LHCN-M2 (cell line): ENCODE measurements around the gene PLXNC1.

GRCh38 chr12:92905347-92905894 is 23.7 kb downstream of the EEA1 start:
- RAMPAGE, long total RNA: no peak

DNA sequence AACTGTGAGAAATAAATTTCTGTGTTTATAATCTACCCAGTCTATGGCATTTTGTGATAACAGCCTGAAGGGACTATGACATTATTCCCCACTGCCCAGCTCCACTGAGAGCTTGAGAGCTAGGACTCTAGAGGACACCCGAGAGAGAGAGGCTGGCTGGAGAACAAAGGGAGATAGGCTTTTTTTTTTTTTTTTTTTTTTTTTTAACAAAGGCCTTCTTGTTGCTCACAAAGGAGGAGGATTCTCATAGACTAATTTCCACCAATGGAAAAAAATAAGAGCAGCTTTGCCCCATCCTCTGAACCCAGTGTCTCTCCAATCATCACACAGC is 87.9 kb upstream of the EEA1 start:
- RAMPAGE, long total RNA: no peak

DNA sequence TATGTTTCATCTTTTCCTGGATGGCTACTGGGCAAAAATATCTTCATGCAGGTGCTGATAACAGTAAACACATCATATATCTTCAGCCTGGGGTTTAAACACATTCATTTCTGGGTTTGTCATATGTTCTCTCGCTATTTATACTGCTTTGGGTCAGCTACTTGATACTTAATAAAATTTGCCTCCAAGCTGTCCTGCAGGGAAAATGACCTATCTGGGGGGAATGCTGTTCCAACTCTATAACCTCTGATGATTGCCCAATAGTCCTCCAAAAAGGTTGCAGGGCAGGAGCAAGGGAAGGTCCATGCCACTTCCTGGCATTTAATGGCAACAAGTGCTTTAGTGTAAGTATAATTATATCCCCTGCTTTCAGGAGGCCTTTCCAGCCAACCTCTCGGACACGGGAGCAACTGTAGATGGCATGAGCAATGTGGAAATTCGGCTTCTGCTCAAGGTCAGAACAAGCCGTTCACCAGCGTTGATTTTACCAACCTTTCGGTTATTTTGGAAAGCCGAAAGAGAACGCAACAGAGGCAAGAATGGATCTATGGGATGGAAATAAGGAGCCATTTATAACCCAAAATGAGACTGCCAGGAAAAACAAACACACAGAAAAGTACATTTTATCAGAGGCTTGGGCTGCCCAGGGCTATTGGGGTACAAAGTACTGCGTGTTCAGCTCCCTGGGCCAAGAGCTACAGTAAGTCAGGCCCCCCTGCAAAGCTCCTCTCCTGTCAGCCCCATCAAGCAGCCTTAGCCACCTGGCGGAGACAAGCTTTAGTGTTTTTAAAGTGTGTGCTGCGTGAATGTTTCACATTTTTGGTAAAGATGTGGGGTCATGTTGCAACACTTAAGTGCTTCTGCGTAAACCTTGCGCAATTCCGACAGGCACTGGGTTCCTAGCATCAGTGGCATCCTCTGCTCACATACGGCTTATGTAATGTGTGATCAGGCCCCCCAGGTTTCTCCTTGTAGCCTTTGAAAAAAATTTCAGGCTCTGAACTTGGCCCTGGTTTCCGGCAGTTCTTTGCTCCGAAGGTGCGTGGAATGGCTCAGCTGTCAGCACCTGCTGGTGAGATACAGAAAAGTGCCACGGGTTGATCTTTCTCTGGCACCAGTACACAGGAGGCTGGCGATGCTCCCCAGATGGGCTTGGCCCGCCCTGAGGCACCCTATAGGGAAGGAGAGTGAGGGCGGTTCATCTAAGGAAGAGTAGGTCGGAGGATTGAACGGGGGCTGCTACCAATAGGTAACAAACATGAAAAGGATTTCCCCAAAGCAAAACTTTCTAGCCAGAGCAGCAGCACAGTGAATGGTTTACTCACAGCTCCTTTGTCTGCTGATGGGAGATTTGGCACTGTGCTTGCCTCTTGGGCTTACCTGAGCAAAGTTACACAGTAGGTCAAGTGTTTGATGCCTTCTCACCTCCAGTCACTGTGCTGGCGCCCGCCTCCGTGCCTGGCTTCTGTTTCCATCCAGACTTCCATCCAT is 198.5 kb upstream of the EEA1 start:
- RAMPAGE, long total RNA: no peak

DNA sequence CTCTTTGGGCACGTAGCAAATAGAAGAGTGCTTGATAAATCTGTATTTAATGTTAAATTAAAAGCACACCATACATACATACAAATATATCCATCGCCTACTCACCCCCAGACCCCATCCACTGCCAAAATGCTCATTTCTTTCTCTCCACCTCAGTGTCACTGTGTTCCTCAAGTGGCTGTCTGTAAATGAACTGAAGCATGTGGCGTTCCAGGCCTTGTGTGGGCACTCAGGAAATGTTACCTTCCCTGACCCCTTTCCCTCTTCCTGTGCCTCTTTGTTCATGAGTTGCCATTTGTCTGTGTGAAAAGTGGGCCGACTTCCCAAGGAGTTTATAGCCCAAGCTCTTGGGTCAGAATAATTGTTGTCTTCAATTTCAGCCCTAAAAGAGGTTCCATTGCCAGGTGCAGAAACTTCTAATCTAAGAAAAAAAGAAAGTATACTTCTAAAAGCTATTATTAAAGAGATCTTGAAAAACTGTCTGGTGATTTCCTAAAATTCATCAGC is 201.3 kb upstream of the EEA1 start:
- RAMPAGE, long total RNA: no peak

DNA sequence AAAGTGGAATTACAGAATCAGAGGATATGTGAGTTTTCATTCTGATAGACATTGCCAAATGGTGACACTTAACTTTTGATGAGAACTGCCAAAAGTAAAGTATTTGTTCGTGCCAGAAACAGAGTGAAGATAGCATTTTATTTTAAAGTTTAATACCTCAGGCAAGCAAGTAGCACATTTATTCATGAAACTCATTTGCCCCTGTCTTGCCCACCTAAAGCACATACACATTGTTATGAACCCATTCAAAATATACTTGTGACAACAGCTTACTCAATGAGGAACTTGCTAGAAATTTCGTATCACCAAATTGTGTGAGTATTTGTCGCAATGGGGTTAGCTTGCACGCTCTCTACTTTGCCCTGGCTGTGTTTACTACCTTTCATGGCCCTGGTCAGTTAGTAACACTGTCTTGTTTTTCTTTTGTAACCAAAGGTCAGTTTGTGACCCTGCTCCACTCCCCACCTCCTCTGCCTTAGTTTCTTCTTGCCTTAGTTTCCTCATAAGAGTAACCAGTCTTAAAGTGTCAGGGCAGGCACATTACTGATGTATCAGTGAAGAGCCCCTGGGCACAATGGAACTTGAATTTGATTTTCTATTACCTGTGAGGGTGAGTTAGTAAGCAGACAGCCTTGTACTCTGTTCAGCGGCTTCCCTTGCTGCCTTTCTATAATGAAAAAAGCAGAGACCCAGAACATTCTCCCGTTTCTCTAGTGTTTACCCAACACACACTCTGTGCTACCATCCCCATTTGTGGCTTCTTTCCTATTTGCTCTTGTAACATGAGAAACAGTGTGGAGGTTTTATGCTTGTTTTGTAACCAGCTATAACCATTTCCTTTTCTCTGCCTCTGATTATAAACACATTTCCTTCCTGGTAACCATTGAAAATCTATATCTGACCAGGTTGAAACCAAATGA is 205.9 kb upstream of the EEA1 start:
- RAMPAGE, long total RNA: no peak

GRCh38 chr12:93166771-93167333 is 210.9 kb upstream of the NUDT4 start:
- RAMPAGE, long total RNA: no peak

GRCh38 chr12:93376276-93377389 is 1.1 kb upstream of the NUDT4 start:
- RAMPAGE, long total RNA: no peak

DNA sequence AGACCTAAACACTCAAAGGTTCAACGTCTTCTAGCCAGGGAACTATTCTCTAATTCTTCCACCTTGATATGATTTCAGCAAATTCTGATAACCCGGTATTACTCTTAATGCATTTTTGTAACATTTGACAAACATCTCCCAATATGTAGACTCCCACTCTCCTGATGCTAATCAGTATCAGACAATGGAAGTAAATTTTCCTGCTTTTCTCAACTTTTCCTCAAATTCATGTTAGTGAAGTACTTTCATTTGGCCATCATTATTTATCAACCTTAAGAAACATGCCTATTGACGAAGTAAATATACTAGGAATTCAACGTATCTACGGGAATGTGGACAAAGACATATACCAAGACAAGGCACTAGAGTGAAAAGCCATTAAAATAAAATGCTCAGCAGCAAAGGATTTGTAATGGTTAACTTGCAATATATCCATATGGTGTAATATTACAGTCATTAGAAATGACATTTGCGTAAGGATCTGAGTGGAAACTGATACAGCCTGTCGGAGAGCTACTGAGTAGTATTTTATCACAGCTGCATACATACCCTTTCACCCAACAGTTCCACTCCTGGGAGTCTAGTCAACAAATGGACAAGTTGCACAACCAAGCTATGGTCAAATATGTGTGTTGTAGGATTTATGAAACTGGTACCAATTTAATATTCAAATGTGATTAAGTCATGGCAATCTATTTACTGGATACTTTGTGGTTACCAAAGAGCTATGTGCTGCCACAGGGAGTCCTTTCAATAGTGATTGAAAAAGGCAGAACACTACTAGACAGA is 26.4 kb downstream of the NUDT4 start:
- RAMPAGE, long total RNA: no peak

- RAMPAGE, long total RNA: no peak
These were observed 25.7 kb downstream of the UBE2N start for GRCh38 chr12:93416012-93416572.

DNA sequence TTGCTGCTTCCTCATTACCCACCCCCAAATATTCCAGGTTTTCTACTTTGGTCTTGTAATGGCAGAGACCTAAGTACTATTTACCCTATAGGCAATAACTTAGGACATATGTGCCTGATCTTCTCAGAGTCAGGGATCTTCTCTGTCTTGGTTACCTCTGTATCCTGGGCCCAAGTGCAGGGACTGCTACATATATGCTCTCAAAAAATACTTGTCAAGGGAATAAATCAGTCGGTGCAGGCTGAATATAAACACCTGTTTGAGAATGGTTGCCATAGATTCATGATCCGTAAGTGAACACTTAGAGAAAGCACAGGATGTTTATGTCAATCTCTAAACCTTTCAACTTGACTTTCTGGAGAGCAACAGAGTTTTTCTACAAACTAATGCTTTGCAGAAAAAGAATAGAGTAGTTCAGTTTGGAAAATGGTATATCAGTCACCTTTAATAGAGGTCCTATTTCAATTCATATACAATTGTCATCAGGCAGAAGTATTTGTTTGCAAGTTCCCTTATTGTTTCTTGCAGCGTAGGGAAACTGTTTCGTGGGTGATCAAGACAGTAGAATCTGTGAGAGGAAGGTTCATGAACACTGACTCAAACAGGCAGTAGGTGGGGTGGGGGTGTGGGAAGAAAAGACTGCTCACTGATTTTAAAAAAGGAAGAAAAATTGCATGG is 5.9 kb upstream of the UBE2N start:
- RAMPAGE, long total RNA: no peak

DNA sequence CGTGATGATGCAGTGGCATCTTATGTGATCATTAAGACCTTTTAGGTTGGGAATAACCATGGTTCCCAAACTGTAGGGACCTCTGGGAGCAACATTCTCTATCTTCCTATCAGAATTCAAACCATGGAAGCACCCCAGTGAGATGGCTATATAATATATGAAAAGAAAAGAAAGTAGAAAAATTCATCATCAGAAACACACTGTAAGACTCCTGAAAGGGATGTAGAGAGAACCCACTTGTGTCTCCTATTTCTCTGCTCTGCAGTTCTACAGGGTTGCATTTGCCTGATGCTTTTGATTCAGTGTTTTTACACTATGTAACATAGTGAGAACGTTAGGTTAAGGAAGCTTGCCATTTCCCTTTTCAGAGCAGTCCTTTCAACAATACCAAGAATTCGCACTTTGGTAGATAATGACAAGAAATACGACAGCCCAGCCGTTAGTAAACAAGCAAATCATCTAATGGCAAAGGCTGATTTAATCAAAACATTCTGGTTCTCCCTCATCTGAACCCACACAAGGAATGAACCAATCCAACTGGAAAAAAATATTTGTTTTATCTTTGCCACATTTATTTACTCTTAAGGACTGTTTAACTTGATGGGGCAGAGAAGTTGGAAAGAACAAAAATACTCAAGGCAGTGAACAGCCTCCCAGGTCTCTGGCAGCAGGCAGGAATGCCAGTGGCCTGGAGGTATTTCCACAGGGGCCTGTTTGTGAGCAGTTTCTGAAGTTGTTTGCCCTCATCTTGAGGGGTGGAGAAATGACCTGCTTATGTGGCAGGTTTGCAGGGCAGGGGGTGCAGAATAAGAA is 30.8 kb upstream of the SOCS2 start:
- RAMPAGE, long total RNA: no peak

- RAMPAGE, long total RNA: no peak
These were observed 22.9 kb downstream of the SOCS2 start for GRCh38 chr12:93595327-93595903.

DNA sequence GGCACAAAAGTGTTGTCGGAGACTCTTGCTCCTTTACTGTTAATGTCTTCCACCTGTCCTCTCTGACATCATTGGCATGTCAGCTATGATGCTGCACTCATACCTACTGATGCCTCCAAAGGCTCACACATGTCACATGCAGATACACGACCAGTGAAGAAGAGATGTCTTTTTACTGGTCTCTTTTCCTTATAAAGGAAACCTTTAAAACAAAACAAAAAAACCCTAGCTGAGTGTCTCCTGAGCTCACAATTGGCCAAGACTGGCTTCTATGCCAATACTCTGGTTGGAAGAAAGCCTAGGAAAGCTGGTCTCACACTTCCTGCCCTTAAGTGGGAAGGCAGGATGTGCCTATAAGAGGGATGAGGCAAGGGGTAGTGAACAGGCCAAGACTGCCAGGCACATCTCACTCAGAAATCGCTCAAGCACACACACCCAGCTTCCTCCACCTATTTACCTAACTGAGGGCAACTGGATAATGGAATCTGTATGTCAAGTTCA is 49.9 kb downstream of the SOCS2 start:
- RAMPAGE, long total RNA: no peak

DNA sequence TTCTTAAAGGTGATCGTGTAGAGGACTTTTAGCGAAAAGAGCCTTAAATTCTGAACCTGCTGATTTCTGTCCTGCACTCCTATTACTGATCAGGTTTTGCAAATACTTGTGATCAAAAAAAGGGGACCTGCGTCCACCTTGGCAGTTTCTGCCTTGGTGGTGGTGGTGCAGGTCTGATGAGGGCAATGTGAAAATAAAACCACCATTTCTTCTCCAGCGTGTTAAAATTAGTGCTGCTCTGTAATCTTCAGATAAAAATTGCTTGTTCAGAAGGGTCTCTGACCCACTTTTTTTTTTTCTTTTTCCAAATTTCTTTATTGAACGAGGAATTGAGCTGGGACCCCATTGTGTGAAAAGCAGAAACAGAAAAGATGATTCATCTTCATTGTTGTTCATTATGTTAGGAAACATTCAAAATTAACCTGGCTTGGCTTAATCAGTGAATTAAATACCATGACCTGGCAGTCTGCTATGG is 1.1 kb downstream of the CRADD start:
- RAMPAGE, long total RNA: no peak

DNA sequence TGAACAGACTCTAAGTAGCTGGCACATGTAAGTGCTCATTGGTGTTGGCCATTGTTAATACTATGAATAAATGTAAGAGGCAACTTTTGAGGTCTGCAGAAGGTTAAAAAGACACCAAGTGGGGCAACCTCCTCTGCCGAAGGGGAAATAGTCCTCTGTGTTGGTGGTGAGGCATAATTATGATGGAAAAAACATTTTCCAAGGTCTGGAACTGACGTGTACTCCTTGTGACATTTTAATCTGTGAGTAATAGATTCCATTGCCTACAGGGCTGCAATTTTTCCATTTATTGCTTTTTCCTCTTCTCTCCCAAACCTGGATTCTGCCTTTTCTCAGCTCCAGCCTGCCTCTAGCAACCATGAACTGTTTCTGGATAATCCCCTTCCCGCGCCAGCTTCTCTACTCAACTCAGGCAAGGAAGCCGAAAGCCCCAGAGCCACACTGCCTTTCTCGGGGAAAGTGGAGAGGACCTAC is 230.2 kb upstream of the PLXNC1 start:
- RAMPAGE, long total RNA: no peak

- RAMPAGE, long total RNA: no peak
These were observed 100.6 kb upstream of the PLXNC1 start for GRCh38 chr12:94047573-94048390.

DNA sequence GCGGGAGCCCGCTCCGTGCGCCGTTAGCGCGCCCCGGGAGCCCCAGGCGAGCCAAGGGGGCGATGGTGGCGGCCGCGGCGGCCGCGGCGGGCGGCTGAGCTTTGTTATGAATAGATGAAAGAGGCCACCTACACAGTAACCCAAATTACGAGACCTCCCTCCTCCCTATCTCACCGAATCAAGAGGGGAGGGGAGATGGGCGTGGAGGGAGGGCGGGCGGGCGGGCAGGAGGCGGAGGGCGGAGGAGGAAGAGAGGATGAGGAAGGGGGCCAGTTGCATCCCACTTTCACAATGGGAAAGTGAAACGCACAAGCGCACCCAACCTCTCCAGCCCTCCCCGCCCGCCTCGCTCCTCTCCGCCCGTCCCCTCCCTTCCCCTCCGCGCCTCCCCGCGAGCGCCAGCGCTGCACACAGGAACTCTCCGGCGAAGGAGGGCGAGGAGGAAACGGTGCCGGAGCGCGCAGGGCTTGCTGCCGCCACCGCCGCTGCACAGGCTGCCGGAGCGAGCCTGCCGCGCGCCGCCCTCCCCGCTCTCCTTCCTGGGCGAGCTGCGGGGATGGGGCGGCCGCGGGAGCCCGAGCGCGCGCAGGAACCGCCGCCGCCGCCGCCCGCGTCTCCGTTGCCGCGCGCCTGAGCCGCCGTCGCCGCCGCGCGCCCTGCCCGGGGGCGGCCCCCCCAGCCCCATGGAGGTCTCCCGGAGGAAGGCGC is at the start of gene PLXNC1:
TSS of gene PLXNC1 (plus strand) at position 289 of the 708 bp plus-strand sequence.
- RAMPAGE, long total RNA: no peak

DNA sequence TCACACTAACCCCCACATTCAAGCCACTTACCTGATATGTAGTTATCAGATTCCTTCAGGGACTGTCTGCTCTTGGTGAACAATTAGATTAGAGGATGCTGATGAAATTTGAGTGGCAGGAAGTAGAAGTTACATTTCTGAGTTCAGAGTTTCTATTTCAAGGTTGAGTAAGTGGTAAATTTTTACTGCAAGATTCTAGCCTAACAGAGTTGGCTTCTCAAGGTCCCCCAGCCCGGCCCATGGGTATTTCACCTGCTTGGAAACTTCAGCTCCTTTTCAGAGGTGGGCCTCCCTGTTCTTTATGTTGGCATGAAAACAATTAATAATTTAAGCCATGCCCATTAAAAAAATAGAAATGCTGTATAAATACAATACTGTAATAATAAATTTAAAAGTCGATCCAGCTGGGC is 56.5 kb downstream of the PLXNC1 start:
- RAMPAGE, long total RNA: no peak

DNA sequence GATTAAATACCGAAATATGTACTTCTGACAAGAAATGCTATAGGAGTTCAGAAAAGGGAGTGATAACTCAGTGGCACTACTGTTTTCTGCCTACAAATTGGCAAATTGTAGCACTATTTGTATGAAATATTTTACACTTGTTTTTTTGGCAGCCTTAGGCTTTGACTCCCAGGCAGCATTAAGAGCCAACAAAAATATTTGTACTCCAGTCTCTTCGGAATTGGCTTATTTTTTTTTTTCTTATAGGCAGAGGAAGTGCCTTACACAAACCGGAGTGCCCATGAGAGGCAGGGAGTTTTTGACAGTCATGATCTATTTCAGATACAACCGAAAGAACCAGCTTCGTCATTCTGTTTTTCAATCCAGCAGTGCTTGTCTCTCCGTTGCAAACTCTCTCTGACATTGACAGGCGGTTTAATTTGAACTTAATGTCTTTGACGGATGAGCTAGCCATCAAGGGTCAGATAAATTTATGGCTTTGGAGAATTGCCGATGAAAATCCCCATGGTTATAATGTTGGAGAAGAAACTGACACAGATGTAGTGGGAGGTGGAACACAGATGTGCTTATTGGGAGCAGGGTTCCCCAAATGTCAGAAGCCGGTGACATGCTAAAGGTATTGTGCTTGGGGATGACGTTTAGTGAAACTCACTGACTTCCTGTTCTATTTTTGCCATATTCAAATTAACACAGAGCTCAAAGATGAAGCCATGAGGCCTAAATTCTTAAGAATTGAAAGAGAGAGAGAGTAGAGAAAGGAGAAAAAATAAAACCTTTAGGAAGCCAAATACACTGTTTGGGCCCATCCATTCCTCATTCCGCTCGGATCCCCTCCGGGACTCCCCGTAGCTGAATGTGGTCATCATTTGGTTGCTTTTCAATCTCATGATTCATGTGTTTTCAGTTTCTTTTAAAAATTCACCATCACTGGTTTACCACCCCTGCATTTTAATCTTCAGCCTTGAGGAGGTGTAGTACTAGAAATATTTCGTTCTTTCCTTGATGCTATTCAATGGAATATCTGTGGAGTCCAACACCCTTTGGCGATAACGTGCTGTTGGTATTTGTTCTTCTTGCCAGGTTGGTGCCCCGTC is 59.7 kb downstream of the PLXNC1 start:
- RAMPAGE, long total RNA: no peak

DNA sequence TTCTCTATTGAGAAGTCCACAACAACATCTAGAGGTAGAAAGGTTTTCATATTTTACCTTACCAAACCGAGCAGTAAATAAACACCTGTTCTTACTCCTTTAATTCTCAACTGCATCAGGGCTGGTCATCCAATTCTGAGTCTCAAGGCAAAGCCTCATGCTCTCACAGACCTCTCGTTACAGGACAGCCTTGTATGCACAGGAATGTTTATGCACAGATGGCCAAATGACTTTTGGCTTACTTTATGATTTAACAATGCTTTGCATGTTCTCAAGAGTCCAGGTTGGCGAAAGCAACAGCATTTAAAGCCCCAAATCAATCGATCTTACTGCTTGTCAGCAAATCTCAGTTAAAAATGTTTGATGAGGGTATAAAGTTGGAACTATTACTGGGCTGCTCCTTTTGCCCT is 63.8 kb downstream of the TMCC3 start:
- RAMPAGE, long total RNA: no peak